ENCODE measurements around a stretch of chr10.

DNA sequence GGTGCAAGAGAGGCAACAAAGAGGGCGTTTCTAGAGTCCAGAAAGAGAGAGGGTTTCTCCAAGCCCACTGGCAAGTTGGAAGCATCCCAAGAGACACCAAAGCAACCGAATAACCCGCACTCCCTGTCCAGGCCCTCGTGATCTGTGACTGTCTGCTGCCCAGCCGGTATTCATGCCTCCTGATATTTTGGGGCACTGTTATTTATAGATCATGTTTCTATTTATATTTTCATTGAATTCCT, 103.7 kb downstream of the SH3PXD2A start:
- PRO-cap = no peak
- RAMPAGE, long total RNA, 4 experiments = no peak in any of the 4 experiments

GRCh38 chr10:103763769-103764147, 91.6 kb downstream of the SH3PXD2A start:
- PRO-cap = no peak
- RAMPAGE, long total RNA, 4 experiments = no peak in any of the 4 experiments

DNA sequence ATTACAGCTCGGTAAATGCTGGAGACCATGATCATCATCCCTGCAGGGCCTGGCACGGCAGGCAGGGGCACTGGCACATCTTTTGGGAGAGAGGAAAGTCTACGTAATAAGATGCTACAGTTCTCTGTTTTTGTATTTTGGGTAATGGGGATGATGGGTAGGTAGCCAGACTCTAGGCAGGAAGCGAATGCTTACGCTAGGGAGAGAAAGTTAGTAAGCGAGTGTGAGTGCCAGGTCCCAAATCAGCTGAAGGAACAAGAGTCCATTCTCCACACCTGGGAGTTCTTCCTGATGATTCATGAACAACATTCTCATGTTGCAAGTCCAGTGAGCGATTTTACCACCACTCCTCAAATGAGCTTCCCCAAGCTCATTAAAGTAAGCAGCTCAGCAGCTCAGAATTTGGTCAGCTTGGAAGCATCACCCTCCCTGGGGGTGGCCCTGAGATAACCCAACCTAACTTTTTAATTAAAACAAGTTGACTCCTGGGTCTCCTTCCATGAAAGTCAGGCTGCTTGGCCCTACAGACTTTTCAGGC, 27.3 kb downstream of the SH3PXD2A start:
- PRO-cap = no peak
- RAMPAGE, long total RNA, 4 experiments = no peak in any of the 4 experiments

DNA sequence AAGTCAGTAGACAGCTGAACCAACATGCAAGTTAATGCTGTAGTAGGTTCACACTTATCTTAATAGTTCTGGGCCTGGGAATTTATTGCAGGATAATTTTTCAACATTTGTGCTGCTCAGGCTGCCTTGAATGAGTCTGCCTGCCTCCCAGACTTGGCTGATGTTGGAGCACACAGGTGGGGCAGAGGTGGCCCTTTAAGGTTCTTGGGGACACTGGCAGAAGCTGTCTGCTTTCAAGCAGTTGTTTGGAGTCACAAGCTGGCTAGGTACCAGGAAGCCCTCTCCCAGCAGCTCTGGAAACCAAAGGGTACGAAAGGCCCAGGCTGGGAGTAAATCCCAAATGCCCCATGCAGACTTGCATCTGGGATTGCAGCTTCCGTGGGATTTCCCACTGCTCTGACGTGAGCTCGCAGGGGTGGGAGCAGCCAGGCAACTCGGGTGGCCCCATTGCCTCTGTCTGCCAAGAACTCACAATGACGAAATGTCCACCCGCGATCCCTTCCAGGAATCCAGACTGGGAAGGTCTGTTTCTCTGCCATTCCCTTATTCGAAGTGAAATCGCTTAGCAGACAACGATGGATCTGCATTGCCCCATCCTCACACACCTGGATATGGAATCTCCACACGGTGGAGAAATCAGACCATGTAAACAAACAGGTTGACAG, 20.4 kb downstream of the SH3PXD2A start:
- PRO-cap = unidirectional peak, plus-strand start at position 546 of the sequence
- RAMPAGE, long total RNA, 4 experiments = no peak in any of the 4 experiments

GRCh38 chr10:103921541-103922386, 3.8 kb upstream of the STN1 start:
- PRO-cap = no peak
- RAMPAGE, long total RNA, 4 experiments = no peak in any of the 4 experiments

DNA sequence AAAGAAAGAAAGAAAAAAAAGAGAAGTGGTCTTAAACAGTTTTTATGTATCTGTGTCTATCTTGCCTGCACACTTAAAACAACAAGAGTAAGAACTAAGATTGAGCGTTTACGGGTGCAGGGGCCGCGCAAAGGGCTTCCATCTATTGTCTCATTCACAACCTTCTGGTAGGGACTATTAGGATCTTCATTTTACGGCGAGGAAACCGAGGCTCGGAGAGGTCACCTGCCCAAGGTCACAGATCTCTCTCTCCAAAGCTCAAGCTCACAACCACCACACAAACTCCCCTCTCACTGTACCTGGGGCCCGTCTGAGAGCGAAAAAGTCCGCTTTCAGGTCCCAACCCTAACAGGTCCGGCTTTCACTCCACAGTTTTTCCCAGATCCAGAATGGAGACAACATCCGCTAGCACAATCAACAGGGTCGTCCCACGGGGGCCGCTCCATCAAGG, 483 bp upstream of the SLK start:
- PRO-cap = no peak
- RAMPAGE, long total RNA, 4 experiments = no peak in any of the 4 experiments

DNA sequence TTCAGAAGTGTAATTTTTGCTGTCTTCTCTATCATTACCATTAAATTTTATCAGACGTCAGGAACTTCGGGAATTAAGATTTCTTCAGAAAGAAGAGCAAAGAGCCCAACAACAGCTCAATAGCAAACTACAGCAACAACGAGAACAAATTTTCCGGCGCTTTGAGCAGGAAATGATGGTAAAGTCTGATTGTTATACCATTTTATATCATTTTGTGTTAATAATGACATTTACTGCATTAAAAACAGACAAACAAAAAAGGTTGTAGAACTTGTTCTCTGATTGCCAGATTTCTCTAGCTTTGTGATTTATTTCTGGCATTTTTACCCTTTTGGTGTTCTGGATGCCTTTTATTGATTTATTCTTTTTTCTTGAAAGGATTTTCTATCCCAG, 38.9 kb downstream of the SLK start:
- PRO-cap = no peak
- RAMPAGE, long total RNA, 4 experiments = start-site peak on the plus strand in 1 of 4 experiments, centred at position 96 of the sequence, 90 reads per replicate

DNA sequence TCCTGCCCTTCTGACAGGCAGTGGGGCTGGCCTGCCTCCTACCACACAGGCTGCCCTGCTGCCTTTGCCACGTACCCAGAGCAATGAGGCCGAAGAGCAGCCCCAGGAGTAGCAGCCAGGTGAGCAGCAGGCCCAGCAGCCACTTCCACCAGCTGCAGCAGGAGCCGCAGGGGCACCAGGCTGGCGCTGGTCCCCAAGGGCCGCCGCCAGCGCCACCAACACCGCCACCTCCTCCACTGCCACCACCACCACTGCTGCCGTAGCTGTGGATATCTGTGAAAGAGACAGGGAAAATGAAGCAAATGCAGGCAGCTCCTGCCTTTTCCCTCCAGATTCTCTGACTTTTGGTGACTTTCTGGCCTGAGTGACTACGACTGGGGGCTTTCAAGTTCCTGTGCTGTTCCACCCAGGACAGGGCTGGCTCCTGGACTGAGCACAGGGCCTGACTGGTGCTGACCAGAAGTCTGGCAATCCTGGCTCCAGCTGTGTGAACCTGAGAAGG, 28.7 kb downstream of the COL17A1 start:
- PRO-cap = no peak
- RAMPAGE, long total RNA, 4 experiments = no peak in any of the 4 experiments

GRCh38 chr10:104076834-104077336, 8.8 kb downstream of the COL17A1 start:
- PRO-cap = no peak
- RAMPAGE, long total RNA, 4 experiments = no peak in any of the 4 experiments

GRCh38 chr10:104267001-104267677, 1.8 kb upstream of the GSTO2 start:
- PRO-cap = no peak
- RAMPAGE, long total RNA, 4 experiments = no peak in any of the 4 experiments

DNA sequence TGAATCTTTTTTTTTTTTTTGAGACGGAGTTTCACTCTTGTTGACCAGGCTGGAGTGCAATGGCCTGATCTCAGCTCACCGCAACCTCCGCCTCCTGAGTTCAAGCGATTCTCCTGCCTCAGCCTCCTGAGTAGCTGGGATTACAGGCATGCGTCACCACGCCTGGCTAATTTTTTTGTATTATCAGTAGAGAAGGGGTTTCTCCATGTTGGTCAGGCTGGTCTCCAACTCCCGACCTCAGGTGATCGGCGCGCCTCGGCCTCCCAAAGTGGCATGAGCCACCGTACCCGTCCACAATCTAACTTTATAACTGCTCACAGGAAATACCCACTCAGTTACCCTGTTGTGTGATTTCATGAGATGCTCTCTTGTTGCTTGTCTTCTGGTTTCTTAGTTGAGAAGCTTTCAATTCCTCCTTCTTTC, 1.3 kb upstream of the GSTO2 start:
- PRO-cap = no peak
- RAMPAGE, long total RNA, 4 experiments = no peak in any of the 4 experiments

- PRO-cap = bidirectional peak, plus-strand start at chr10:104305156, minus-strand start at chr10:104305063
- RAMPAGE, long total RNA, 4 experiments = no peak in any of the 4 experiments
These were observed 33.7 kb downstream of the ITPRIP start for GRCh38 chr10:104304256-104305353.

DNA sequence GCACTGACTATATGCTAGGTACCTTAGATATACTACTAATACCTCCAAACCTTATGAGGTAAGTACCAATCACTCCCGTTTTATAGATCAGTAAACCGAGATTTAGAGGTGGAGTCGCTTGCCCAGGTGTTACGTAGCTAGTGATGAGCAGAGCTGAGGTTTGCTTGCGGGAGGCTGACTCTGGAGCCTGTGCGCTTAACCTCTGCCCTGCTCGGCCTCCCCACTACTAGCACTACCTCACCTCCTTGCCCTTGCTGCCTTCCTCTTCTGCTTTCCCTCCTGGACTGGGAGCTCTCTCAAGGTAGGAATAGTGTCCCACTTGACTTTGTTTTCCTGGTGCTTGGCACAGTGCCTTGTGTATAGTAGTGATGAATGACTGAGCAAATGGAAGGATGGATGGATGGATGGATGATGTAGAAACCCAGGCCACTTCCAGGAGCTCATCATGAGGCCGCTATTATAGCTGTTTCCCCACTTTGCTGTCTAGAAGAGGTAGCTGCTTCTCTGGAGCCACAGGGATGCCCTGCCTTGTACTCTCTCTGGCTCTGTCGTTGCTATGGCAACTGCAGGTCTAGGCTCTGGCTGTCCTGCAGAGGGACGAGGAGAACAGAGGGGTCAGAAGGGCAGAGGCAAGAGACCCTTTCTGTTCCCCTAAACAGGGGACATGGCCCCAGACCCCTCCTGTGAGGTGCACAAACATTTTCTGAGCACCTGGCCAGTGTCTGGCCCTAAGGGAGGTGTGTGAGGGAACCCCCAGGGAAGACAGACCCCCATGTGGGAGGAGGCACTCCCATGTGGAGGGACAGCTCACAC, 31.6 kb downstream of the ITPRIP start:
- PRO-cap = no peak
- RAMPAGE, long total RNA, 4 experiments = no peak in any of the 4 experiments

DNA sequence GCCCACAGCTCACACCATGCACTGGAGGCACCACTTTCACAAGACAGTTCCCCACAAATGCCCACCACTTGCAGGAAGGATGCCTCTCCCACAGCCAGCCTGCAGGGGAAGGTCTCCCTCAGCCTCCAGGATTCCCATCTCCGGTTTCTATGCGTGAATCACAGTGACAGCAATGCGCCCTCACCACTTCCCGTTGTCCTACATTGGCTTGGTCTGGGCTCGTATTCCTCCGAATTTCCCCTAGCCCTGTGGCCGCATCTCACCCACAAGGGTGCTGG, 10.3 kb downstream of the ITPRIP start:
- PRO-cap = no peak
- RAMPAGE, long total RNA, 4 experiments = no peak in any of the 4 experiments

- PRO-cap = bidirectional peak, plus-strand start at chr10:104329312, minus-strand start at chr10:104329227; bidirectional peak, plus-strand start at chr10:104329625, minus-strand start at chr10:104329517
- RAMPAGE, long total RNA, 4 experiments = no peak in any of the 4 experiments
These were observed 9.2 kb downstream of the ITPRIP start for GRCh38 chr10:104328839-104329772.

GRCh38 chr10:104336013-104336476, 2.2 kb downstream of the ITPRIP start:
- PRO-cap = no peak
- RAMPAGE, long total RNA, 4 experiments = no peak in any of the 4 experiments

GRCh38 chr10:109889831-109890225, 33.5 kb downstream of the XPNPEP1 start:
- PRO-cap = no peak
- RAMPAGE, long total RNA, 4 experiments = no peak in any of the 4 experiments

GRCh38 chr10:109899962-109900403, 23.3 kb downstream of the XPNPEP1 start:
- PRO-cap = unidirectional peak, plus-strand start at chr10:109900306
- RAMPAGE, long total RNA, 4 experiments = no peak in any of the 4 experiments

DNA sequence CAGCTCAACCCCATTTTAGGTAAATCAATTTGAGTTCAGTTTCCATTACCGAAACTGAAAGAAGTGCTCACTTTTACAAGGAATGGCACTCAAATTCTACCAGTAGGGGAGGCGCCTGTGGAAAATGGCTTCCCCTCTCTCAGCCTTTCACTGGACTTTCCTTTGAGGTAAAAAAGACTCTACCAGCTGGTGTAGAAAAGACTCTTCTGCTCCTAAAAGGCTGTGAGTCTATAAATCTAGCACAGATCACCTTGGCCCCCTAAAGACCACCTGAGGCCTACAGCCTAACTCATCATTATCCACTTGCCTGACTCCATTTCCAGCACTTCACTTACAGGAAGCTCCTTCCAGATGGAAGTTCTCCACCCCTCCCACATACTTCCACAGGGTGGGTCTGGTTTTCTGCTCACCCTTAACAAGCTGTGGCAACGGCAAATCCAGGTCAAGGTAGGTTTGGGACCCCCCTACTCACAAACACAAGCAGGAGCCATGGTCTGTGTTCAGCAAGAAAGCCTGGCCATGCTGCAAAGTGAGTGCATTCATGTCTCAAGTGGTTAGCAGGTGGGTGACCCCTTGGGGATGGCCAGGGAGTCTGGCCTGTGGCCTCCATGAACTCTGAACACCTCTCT, 1.1 kb downstream of the XPNPEP1 start:
- PRO-cap = no peak
- RAMPAGE, long total RNA, 4 experiments = no peak in any of the 4 experiments

GRCh38 chr10:109959793-109960009, 36.4 kb upstream of the XPNPEP1 start:
- PRO-cap = no peak
- RAMPAGE, long total RNA, 4 experiments = no peak in any of the 4 experiments